Measurements from ENCODE around the genes RELN and EFCAB10.

- PRO-cap, result no peak
- RAMPAGE, long total RNA, 4 experiments, result no peak in any of the 4 experiments
These were observed 17.5 kb upstream of the PMPCB start for GRCh38 chr7:103279660-103280184.

GRCh38 chr7:103369744-103370402, 22.4 kb downstream of the PSMC2 start:
- PRO-cap, result no peak
- RAMPAGE, long total RNA, 4 experiments, result no peak in any of the 4 experiments

- PRO-cap, result no peak
- RAMPAGE, long total RNA, 4 experiments, result no peak in any of the 4 experiments
These were observed 95.0 kb upstream of the SLC26A5 start for GRCh38 chr7:103541023-103541456.

DNA sequence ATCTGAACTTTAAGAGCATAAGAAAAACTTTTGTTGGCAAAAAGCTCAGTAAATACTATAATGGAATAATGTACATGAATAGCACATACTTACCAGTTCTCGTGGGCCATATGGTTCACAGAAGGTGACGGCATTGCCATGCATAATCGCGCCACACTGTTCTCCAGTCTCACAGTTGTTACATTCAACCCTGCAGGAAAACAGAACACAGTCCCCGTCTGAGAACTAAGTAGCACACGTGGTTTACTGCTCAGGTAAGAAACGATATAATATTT, 261.5 kb downstream of the RELN start:
- PRO-cap, result no peak
- RAMPAGE, long total RNA, 4 experiments, result no peak in any of the 4 experiments

DNA sequence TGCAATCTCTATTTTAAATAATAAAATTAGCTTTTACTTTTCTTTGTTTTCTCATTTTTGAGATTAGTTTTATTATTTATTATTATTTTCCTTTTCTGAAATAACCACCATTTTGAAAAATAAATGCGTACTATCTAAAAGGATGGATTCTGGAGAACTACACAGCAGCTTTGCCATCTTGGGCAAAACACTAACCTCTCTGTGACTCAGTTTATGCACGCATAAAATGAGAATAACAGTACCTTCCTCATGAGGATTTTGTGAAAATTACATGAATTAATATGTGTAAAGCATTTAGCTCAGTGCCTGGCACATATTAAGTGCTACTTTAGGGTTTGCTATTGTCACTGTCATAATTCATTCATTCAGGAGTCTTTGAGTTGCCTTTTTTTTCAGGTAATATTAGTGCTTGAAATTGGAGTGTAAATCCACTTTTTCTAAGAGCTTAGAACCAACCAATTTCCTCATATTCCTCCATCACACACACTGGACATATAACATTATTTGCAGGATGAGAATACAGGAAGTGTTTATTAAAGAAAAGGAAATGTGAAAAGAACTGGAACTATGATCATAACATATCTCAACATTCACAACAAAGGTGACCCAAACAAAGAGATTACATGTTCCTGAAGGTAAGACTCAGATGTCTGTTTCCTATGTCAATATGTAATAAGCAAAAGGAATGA, 8.9 kb downstream of the RELN start:
- PRO-cap, result no peak
- RAMPAGE, long total RNA, 4 experiments, result no peak in any of the 4 experiments

DNA sequence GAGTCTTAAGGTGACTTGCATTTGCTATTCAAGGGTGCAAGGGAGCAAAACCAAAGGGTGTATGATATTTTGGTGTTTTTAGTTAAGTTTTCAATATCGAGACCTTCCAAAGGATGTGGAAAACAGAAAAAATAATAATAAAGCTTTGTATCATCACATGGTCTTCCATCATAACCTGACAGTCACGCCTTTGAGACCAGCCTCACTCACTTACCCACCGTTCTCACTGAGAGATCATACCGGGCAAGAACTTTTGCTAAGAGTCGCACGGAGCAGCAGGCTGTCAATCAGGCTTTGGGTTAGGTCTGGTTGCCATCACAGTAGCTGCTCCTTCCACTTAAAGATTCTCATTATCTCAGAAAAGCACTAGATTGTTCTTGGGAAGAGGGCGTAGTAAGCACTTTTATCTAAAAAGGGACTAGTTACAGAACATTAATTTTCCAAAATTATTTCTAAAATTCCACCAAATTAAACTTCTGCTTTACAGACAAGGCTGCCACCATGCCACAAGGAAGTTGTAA, 2.0 kb downstream of the RELN start:
- PRO-cap, result no peak
- RAMPAGE, long total RNA, 4 experiments, result no peak in any of the 4 experiments

- PRO-cap, result bidirectional peak, plus-strand start at chr7:103989792, minus-strand start at chr7:103989662
- RAMPAGE, long total RNA, 4 experiments, result no peak in any of the 4 experiments
These were observed at the start of gene RELN for GRCh38 chr7:103989471-103990369. RELN (minus strand) TSS chr7:103989658.

DNA sequence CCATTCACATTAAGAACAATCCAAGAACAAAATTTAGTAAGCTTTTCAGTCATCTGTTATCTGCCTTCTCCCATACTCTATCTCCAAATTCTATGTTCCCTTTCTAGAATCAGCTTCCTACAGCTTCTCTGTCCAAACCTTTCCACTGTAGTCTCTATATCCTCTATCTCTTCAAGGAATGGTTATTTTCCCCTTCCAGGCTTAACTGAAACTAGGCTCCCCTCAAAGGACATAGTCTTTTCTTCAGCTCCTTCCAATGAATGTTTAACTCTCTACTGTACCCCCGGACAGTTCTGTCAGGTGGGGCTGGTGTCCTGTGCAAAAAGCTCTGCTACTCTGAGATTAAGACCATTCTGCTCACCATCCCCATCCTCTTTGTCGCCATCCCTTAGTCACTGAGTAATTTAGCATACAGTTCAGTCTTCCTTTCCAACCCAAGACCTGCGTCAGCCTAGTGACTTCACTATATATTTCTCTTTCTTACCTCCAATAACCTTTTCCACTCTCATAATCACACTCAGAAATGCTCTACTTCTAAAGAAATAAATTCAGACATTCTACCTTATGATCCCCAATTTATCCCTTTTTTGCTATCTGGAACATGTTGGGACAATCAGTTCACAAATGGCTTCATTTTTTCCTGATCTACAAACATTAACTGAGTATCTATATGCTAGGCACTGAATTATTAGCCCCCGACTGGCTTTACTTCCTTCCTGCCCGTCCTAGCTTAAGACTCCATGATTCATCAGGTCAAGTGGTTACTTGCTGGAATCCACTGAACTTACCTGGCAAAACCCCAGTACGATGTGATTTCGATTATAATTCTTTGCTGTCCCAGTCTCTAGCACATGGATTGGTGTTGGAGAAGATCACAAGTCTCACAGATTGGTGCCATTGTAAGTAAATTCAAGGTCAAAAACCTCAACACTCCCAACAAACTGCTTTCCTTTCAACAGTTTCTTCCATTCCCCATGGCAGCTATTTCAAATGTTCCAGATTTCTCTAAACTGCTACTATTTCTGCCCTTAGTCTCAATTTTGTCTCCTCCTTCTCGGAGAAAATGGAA, 77.3 kb downstream of the ORC5 start:
- PRO-cap, result no peak
- RAMPAGE, long total RNA, 4 experiments, result no peak in any of the 4 experiments

DNA sequence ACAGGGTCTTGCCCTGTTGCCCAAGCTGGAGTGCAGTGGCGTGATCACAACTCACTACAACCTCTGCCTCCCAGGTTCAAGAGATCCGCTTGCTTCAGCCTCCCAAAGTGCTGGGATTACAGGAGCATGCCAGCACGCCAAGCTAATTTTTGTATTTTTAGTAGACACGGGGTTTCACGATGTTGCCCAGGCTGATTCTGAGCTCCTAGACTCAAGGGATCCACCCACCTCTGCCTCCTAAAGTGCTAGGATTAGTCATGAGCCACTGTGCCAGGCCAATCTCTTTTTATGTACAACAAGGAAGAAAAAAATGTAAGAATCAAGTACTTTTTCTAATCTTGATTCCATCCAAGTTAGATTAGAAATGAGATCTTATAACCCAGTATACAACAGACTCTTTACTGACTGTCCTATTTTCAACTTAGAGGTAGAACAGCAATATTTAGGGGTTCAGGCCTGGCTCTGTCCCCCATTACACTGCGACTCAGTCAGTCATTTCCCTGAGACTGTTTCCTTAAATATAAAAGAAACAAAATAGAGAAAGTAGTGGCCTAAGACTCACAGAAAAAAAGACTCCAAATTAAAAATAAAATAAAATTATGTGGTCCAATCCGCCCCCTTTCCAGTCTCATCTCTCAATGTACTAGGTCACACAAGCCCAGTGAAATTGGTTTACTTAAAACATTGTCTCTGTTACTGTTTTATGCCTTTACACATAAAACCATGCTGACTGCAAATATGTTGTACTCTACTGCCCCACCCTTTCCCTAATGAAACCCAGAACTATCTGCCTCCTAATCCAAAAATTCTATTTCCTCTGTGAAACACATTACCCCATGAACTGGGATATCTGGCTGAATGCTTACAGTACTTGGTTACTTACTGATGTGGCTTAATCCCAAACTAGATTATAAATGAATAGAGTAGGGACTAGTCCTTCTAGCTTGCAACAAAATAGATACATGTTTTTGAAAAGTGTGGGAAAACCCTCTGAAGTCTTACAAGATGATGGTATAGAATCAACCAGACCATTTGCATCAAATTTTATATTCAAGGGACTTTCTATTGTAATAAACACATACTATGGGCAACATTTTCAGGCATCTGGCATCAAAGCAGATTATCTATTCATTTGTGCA, 10.3 kb upstream of the KMT2E start:
- PRO-cap, result no peak
- RAMPAGE, long total RNA, 4 experiments, result no peak in any of the 4 experiments

DNA sequence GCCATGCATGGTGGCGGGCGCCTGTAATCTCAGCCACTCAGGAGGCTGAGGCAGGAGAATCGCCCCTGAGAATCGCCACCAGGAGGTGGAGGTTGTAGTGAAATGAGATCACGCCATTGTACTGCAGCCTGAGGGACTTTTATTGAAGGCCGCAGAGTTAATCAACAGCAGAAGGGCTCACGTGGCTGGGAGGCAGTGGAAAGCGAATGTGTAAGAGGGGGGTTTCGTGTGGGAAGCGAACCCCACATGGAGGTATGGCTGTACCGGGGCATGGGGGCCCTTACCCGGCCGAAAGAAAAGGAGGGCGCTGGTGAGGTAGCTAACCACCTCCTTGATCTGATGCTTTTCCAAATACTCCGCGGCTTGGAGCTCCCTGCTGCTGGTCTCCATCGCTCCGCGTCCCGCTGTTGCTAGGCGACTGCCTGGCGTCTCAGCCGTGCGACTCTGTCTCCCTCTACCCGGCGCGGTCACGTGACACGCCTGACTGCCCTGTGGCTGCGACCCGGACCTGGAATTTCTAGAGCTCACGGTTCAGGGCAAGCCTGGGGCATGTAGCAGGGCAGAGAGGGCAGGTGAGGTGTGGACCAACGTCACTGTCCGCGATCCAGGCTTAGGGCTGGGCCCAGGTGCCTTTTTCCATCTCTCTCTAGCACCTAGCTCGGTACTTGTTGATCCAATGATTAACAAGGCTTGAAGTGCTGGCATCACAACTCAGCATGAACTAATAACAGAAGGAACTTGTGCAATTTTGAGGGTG, at the start of gene EFCAB10:
Gene EFCAB10, minus strand, starts transcription at position 420 of the 757 bp plus-strand sequence.
- PRO-cap, result no peak
- RAMPAGE, long total RNA, 4 experiments, result no peak in any of the 4 experiments

GRCh38 chr7:105600702-105601112, 19.4 kb upstream of the EFCAB10 start:
- PRO-cap, result no peak
- RAMPAGE, long total RNA, 4 experiments, result no peak in any of the 4 experiments

- PRO-cap, result no peak
- RAMPAGE, long total RNA, 4 experiments, result no peak in any of the 4 experiments
These were observed 107.9 kb upstream of the EFCAB10 start for GRCh38 chr7:105689073-105689805.

GRCh38 chr7:105723441-105724098, 142.3 kb upstream of the EFCAB10 start:
- PRO-cap, result no peak
- RAMPAGE, long total RNA, 4 experiments, result no peak in any of the 4 experiments

DNA sequence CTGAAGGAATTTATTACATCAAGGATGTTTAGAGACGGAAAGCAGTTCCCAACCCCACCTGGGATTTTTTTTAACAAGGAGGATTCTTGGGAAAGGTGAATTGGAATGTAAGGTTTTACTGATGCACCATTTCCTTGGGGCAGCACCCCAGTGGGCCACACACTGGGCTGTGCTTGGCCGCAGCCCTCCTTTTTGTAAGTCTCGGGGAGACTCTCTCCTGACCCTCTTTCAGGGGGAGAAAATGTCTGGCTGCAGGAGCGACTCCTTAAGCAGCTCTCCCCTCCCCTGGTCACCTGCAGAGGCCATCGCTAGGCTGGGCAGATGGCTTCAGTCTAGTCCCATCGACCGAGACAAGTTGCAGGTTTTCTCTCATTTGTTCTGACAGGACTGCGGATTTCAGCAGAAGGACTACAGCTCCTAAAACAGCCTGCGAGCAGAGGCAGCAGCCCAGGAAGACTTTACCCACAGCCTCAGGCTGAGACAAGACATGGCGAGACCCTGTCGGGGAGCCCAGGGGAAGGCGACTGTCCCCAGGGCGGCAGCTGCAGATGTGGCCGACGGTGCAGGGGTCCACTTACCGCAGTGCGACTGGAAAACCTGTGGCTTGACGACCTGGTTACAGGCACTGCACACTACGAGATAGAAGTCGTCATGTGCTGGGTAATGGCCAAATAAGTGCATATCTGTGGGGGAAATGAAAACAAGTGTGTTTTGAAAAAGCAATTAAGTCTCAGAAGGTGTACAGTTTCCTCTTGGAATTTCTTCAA, 88.2 kb downstream of the ATXN7L1 start:
- PRO-cap, result unidirectional peak, plus-strand start at position 420 of the sequence
- RAMPAGE, long total RNA, 4 experiments, result no peak in any of the 4 experiments

DNA sequence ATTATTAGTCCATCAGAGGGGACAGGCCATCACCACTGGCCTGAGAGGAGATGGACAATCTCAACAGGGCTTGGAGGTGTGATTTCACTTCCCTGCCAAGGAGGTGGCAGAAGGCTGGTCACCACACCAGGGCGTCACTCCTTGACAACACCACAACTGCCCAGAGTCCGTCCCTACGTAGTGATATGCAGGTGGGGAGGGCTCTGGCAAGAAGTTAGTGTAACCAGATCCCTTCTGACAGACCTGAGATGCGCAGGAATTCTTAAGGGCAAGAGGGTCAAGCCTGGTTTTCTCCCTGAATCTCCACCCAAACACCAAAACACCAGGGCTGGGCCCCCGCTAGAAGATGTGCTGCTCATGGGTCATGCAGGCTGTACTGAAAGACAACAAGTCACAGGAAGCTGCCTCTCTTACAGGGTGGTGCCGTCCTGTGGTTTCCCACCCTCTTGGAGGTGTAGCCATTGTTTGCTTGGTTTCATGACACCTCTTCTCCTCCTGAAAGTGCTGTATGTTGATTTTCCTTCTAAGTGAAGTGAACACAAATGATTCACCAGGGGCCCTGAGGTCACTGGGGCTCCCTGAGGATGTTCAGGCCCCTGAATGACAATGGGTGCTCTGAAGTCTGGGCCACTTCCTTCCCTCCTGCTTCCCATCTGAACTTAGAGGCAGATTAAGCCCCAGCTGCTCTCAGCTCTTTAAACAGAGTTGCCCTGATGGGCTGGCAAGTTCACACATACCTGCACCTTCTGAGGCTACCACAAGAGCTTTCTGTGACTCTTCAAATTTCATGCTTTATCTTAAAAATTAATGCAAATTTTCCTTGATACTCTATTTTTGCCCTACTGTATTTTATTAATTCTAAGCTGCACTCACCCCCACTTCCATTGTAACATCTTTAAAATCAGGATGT, 27.0 kb downstream of the ATXN7L1 start:
- PRO-cap, result no peak
- RAMPAGE, long total RNA, 4 experiments, result no peak in any of the 4 experiments

DNA sequence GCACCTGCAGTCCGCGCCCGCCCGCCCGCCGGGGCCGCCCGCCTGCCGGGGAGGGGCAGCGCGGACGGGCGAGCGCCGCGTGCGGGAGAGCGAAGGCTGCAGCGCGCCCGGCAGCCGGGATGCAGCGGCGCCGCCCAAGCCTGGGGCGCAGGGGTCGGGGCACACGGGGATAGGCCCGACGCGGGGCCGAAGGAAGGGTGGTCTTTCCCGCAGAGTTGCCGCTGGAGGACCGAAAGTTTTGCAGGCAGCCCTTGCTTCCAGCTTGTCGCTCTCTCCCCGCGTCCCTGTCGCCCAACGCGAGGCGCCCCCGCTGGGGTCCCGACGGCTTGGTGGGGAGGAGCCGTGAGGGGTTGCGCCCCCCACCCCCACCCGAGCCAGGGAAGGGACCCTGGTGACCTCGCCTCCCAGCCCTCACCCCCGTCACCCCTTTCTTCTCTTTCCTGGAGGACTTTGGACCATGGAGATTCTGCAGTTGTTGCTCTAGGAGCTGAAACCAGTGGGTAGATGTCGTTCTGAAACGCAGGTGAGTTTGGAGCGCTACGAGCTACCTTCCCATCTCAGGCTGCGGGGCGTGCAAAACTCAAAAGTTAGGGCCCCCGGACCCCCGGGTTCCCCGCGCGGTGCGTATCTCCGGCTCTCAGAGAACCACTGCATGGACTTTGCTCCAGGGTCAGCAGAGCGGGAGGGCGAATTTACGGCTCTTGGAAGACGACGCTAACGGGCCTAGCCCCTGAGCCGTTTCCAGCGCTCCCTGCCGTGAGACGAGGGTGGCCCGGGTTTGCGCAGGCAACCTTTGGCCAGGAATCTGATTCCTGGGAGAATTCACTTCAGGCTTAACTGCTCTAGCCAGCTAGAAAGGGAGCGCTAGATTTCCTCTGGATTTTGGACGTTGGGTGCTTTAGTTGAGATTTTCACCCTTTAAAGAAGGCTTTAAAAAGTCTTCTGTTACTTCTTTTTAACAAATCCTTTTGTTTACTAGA, 626 bp upstream of the ATXN7L1 start:
- PRO-cap, result bidirectional peak, plus-strand start at position 58 of the sequence, minus-strand start outside the sequence
- RAMPAGE, long total RNA, 4 experiments, result start-site peak on the plus strand in 1 of 4 experiments, centred at position 76 of the sequence, 8 reads per replicate

GRCh38 chr7:105975952-105976679, 13.1 kb downstream of the CDHR3 start:
- PRO-cap, result no peak
- RAMPAGE, long total RNA, 4 experiments, result no peak in any of the 4 experiments

- PRO-cap, result unidirectional peak, plus-strand start at chr7:106058498; bidirectional peak, plus-strand start at chr7:106058811, minus-strand start at chr7:106058535
- RAMPAGE, long total RNA, 4 experiments, result no peak in any of the 4 experiments
These were observed 53.7 kb downstream of the SYPL1 start for GRCh38 chr7:106057964-106059238.

GRCh38 chr7:106111499-106112145, 490 bp downstream of the SYPL1 start:
- PRO-cap, result unidirectional peak, plus-strand start at chr7:106111711; bidirectional peak, plus-strand start at chr7:106111899, minus-strand start at chr7:106111819; bidirectional peak, plus-strand start at chr7:106112014, minus-strand start at chr7:106112009
- RAMPAGE, long total RNA, 4 experiments, result no peak in any of the 4 experiments

- PRO-cap, result no peak
- RAMPAGE, long total RNA, 4 experiments, result no peak in any of the 4 experiments
These were observed 2.7 kb upstream of the SYPL1 start for GRCh38 chr7:106114757-106115288.